Cardiac atrium fibroblast (primary cell): ENCODE measurements around the gene GALNT2.

DNA sequence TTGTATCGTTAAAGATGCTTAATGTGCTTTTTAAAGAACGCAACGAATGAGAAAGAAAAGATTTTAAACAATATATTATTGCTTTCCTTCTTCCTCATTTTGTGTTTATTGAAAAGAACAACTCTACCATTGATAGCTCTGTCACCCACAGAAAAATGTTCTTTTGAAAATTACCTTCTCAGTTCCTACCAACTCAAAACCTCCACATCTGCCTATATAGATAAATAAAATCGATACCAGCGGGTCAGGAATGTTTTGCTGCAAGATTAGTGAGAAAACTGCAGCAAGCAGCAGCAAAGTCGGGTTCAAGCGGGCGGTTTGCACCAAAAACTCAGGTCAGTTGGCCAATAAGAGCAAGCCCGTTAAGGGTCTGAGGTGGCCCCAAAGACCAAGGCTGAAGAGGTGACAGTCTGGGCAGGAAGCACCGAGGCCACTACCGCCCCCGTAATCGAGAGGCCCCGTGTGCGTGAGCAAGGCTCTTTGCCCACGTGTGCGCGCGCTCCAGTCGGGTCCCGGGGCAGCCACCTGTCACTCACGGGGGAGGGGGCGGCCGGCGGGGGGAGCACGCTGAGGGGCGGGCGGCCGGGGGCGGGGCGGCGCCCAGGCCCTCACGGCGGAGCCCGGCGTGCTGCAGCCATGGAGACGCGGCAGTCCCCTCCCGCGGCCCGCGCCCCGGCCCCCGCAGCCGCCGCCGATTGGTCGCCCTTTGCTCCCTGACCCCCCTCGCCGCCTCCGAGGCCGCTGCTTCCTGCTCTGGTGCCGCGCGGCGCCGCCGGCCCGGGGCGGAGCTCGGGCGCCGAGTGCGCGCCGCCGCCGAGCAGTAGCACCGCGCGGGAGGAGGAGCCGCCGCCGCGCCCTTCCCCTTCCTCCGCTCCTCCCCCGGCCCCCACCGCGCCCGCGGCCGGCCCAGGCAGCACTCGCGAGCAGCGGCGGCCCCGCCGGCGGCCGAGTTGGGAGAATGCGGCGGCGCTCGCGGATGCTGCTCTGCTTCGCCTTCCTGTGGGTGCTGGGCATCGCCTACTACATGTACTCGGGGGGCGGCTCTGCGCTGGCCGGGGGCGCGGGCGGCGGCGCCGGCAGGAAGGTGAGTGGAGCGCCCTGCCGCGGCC lies at the start of gene GALNT2:
TSS of gene GALNT2 (plus strand) at position 916 of the 1,109 bp plus-strand sequence.
- RAMPAGE, long total RNA, result no peak

DNA sequence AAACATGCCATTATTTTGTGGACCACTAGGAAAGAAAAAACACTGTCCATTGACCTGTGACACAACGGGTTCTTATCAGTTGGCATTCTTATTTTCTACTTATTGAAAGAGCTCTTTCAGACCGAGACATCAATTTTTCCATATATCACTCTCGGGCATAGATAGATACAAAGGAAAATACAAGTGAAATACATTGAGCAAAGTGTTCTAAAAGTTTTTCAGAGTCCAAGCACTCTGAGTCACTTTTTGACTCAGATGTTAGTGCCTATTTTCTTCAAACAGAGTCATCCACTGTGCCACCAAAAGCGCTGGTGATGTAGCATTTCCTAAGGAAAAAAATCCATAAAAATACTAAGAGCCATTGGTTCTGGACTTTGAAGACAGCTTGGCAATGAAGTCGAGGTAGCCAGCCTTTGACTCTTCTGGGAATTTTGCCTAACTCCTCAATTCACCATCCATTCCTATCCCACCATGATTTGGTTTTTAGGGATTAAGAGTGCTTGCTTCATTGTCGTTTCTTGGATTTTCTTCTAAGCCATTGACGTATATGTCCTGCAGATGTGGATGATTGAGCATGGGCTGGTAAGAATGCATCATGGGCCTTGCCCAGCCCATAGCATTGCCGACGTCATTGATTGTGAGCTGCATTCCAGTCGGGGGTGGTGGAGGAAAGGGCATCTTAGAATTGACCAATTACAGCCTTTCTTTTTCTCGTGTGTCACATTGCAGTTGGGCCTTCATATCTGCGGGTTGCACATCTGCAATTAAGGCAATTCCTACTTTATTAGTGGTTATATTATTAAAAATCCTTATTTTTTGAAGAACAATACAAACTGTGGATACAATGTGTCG lies 10.6 kb downstream of the GALNT2 start:
- RAMPAGE, long total RNA, result no peak

GRCh38 chr1:230082584-230083347 lies 15.7 kb downstream of the GALNT2 start:
- RAMPAGE, long total RNA, result no peak

GRCh38 chr1:230264778-230265573 lies 161.2 kb downstream of the PGBD5 start:
- RAMPAGE, long total RNA, result no peak

GRCh38 chr1:230270565-230271387 lies 155.4 kb downstream of the PGBD5 start:
- RAMPAGE, long total RNA, result no peak

- RAMPAGE, long total RNA, result no peak
Measured at GRCh38 chr1:230427985-230428509, 1.9 kb upstream of the PGBD5 start.

DNA sequence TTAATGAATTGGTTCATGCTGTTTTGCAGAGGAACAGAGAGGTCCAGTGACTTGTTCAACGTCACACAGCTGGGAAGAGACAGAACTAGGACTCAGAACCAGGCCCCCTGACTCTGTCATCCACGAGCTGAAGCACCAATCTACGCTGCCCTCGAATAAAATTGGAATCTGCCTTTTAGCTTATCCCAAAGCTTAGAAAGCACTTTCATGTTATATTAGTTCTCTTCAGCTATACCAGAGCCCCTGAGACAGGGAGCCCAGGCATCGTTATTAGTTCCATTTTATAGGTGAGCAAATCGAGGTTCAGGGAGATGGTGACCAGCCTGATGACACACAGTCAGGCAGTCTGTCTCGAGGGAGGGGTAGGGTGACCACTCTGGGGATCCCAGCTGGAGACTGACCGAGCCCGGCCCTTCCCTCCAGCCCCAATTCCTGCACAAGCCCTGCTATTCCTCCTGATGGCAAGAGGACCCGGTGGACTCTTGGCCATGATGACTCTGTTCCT lies 569 bp downstream of the AGT start:
- RAMPAGE, long total RNA, result no peak

GRCh38 chr1:230725142-230725558 lies 11.2 kb upstream of the AGT start:
- RAMPAGE, long total RNA, result no peak

DNA sequence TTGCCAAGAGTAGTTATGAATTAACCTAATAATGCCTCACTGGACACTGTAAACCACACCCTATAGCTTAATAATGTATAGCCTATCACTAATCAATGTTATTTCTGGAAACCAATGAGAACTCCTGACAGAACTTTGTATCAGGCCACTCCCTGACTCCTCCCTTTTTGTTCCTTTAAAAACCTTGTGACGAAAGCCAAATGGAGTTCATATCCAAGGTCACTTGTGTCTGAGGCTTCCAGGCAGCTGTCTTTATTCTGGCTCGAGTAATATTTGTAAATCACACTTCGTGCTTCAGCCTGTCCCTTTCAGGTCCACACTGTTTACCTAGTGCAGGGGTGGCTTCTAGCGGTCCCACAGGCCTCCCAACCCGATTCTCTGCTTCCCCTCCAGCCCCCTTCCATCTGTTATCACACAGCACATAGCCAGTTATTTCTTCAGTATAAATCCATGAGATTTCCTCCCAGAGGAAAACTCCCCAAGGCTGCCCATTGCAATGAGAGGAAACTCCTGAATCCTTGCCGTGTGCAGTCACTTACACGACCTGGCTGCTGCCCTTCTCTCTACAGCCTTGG lies 16.2 kb upstream of the CAPN9 start:
- RAMPAGE, long total RNA, result no peak

DNA sequence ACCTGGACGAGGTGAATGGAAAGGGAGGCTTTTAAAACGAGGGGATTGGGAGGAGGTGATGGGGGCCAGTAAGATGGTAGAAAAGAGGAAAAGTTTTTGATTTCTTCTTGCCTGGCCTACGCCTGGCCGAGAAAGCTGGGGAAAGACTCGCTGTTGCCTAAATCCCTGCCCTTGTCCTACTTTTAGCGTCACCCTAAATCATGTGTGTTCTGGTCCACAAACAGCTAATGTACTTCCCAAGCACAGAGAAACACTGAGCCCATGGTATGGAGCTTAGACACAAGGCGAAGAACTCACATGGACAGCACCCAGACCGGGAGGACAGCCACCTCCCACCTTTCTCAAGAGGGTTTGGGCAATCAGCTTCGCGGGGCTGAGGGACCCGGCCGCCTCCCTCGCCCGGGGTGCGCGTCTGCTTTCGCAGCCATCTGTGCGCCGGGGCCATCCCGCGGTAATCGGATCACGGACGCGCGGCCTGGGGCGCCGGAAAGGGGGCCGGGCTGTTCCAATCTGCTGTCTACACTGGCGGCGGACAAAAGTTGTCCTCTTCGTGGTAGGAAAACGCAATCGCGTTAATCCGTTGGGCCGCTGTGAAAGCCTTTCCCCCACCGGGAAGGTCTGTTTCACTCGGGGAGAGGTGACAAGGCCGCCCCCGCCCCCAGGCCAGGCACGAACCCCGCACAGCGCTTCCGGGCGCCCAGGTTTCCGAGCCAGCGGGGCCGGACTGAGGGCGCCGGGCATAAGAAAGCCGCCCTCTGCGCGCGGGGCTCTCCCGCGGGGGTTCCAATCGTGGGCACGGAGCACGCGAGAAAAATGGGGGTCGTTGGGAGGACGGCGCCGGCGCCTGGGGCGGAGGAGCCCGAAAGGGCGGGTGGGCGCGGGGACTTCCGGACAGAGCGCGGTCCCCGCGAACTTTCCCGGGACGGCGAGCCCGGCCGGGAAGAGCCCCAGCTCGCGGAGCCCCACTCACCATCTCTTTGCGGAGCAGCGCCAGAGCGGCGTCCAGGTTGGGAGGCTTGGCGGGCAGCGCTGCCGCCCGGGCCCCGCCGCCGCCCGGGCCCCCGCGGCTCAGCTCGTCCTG lies 763 bp downstream of the FAM89A start:
- RAMPAGE, long total RNA, result no peak

DNA sequence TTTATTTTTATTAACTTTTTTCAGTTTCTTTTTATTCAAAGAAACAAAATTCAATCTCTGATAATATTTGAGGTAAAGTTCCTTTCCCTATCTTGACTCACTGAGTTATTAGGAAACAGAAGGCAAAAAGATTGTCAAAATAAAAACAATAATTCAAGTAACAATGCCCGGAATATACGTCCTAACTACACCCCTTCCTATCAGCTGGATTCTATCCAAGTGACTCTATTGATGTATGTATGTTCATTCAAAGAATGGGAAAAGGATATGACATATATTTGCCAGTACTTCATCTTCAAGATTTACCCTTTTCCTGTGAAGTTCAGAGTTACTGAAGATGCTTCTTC lies 13.7 kb downstream of the SPRTN start:
- RAMPAGE, long total RNA, result no peak

DNA sequence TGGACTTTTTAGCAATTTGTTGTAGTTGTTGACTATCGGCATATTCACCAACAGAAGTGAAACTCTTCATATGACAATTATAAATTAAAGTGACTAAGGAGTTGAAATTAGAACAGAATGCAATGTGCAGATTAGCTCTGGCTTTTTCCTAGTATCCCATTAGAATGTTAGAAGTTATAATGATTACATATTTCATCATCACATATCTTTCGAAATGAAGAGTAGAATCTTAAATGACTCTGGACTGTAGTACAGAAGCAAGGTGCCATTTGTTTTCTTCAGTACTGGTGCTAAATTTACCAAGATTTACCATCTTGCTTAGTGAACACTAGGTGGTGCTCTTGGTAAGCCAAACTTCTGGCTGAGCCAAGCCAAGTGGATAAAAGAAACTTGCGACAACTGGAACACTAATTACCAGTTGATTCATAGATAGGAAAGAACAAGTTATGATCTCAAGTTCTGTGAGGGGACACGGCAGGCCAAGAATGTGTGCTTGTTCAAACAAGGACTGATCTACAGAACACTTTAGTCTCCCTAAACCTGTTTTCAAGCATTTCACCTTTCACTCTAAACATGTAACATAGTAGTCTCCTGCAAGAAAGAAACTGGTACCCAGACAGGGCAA lies 19.7 kb downstream of the SPRTN start:
- RAMPAGE, long total RNA, result no peak

GRCh38 chr1:231366001-231366788 lies 28.1 kb downstream of the SPRTN start:
- RAMPAGE, long total RNA, result no peak

DNA sequence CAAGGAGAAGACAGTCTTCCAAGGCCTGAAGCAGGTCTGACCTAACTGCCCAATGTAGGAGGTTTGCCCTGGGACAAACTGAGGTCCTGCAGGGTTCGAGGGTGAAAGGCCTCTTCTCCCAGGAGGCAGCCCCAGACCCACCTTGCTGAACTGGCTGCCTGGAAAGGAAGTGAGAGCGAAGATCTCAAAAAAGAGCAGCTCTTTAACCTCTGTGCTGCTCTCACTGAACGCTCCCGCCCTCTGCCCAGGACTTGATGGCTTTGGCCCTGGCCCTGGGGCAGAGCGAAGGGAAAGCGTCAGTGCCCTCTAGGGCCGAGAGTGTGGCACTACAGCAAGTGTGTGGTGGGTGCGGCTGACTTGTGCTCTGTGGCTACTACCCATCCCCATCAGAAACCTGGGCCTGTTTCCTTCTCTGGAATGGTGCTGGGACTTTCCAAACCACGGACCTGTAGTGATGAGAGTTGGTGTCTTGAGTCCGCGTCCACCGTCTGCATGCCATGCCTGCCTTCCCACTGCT lies 180.0 kb downstream of the DISC1 start:
- RAMPAGE, long total RNA, result no peak

DNA sequence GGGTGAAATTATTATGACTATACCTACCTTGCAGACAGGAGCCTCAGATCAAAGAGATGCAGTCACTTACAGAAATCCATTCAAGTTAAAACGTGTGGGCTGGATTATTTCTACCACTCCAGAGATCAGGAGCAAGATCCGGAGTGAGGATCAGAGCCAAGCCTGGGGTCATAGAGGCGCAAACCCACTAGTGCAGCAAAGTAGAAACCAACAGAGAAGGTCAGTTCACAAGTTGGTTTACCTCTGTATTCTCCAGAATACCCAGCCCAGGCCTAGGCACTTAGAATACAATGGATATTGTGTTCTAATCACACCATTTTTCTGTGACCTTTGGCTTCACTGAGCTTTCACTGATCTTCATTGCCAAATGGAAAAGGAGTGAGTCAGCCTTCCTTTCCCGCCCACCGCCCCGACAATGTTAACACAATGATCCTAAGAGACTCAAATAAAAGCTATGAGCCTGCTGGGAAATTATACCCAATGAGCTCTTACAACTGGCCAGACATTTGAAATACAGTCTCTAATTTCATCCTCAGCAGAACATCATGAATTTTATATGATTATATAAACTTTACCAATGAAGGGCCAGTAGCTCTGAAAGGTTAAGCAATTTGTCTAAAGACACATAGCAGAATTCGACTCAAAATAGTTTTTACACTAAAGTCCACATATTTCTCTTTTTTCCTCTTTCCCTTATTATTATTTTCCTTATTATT lies 252.6 kb downstream of the SIPA1L2 start:
- RAMPAGE, long total RNA, result no peak

DNA sequence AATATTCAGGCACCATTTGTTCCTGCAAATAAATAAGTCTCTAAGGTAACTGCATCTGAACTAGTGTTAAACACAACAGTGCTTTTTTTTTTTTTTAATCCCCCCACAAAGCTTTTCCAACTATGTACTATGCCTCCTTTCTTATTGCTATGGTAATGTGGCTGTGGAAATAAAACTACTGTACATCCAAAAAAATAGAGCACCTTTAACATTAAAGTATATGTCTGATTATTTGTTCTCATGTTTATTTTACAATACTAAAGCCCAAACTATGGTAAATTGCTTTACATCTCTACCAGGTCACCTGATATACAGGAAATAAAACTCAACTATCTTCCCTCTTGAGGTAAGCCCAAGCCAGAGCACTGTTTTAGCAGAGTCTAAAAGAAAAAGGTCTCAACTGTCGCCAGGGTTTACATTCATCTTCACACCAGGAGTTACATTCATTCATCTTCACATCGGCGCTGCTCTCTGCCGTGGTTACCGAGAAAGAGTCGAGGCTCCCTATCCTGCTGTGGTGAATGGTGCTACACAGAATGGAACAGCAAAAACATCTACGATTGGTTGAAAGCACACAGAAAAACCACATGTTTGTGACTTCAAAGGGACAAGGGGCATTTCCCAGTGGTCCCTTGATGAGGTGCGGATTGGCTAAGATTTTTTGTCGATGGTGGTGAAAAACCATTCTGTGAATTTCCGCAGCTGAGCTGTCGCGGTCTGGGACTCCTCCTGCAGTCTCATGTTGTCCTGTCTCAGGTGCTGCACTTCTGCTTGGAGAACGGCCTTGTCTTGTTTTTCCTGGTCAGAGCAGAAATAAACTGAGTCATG lies 231.2 kb downstream of the SIPA1L2 start:
- RAMPAGE, long total RNA, result no peak

DNA sequence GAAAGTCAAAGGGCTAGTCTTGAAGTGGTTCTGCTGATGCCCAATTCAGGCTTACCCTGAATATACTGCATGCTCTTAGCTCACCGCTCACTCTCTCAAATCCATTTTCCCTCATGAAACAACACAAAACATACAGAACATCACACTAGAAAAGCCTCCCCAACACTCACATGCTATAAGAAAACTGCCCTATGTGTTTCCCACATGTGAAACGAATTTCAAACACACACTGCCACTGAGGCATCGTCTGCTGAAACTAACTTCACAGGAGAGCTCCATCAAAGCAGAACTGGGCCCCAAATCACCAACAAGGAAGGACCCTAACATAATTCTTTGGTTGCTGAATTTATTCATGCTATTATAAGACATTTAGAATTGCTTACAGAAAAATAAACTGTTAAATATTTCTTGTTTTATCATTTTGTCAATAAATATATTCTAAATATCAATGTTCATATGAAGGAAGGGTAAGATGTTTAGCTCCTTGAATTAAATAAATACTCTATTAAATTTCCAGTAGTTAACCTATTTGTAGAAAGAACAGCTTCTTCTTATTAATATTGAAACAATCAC lies 33.7 kb downstream of the SIPA1L2 start:
- RAMPAGE, long total RNA, result no peak

DNA sequence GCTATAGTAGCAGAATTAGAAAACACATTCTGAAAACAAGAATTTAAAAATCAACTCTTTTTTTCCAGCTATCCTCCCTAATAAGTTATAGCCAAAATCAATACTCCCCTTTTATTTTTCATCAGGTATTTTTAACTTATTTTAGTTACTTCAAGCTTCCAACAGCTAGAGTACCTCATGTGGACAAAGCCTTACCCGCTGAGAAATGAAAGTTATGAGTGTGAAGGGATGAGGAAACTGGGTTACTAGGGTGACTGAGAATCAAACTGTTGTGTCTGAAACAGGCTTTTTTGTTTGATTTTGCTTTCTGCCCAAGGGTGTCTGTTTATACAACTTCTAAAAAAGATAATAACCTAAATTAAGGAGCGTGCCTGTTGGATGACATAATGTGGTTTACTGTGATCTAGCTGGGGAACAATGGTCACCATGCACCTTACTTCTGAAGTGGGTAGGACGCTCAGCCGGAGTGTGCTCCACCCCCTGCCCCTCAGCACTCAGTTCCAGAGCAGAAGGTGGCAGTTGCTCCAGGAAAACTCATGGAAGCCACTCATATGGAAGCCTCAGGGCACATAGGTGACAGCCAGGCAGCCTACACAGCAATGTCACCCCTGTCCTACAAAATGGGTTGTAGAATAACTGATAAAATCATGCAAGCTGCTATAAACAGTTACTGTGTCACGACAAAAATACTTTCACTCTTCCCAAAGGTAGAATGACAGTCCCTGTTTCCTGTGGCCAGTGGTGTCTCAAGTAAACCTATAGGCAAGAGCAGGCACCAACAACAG lies 29.5 kb downstream of the SIPA1L2 start:
- RAMPAGE, long total RNA, result no peak

- RAMPAGE, long total RNA, result no peak
Measured at GRCh38 chr1:233490524-233491007, 123.3 kb upstream of the KCNK1 start.

DNA sequence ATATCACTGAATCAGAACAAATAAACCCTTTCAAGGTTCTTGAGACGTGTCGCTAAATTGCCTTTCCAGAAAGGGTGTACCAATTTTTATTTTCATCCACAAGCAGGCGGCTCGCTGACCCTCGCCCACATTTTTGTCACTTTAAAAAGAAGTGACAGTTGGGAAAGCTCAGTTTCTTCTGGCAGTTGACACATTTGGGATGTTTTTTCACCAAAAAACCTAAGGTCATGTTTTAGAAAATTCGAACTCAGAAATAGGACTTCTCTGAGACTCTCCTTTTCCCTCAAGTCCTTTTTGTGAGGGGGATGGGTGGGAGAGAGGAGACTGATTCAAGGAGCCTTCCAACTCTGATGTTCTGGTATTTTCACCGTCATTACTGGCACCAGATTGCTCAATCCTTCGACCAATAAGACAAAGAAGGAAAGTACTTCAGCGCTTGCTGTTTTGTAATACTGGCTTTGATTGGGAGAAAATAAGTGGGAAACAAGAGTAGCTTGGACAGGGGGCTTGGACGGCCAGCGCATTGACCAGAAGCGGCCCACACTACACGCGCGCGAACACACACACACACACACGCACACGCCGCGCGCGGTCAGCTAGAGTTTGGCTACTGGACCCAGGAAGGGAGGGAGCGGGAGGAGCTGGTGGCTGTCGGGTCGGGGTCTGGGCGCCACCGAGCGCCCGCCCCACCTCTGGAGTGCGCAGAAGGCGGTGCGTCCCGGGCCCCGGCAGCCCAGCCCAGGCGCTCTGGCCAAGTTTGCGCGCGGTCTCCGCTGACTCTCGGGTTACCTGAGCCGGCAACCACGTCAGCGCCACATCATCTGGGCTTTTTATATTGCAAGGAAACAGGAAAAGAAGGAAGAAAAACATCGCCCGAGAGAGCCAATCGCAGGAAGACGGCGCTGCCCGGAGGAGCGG lies 531 bp upstream of the KCNK1 start:
- RAMPAGE, long total RNA, result no peak